HEK293 (cell line): Measurements from ENCODE around the genes ASGR2, DVL2 and SPEM2.

GRCh38 chr17:6700209-6700797 is 12.9 kb downstream of the SLC13A5 start:
- PRO-cap: no peak
- RRBS, 2 experiments: no CpG with 5 or more reads among the region's 11 CpGs

DNA sequence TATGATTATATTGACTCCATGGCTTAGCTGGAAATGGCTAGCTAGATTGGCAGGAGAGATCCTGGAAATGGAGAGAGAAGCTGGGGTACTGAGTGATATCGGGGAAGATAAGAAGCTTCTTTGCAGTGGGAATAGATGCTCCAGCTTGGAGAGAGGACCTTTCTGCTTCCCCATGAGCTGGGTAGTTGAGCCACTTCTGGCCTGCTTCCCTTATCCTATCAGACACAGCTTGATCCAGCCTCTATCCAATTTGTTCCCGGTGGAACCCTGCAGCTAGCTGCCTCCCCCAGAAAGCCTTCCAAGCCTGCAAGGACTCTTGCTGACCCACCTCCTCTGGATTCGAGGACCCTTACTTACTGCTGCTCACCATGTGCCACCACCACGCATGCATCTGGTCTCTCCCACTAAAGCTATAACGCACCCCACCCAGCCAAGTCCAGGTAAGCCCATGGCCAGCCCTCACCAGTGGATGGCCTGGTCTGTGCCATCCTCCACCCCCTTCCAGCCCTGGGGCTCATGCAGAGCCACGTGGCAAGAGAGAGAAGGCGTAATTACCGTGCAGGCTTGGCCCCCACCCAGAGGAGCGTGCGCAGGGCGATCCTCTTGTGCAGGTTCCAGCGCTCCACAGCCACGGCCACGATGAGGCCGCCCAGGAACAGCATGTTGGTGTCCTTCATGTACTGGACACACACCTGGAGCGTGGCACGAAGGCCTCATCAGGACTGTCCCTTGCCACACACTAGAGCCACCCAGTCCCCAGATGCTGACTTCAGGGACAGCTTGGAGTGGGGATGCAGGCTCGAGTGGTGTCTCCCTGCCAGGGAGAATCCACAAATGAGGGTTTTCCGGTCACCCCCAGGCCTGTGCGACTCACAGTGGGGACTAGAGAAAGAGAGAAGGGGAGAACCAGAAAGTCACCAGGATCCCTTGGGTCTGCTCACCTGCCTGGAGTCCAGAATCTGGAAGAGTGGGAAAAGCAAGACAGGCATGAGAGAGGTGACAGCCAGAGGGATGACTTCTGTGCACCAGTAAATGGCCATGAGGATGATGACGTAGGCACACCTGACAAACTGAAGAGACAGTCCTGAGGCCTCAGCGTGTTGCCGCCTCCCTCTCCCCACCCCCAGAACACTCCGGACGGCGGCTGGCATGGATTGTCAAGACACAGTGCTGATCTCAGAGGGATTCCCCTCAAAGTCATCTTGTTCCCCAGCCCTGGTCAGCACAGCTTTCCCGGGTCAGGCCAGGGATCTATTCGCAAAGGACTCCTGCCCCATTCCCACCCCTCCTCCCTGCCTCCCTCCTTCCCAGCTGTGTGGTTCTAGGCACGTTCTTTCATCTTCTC is 6.6 kb downstream of the SLC13A5 start:
- PRO-cap: no peak
- RRBS, 2 experiments: 68 to 86% methylated on average over 4 of the region's 29 CpGs

GRCh38 chr17:6710348-6710835 is 2.8 kb downstream of the SLC13A5 start:
- PRO-cap: no peak
- RRBS, 2 experiments: no CpG with 5 or more reads among the region's 10 CpGs

DNA sequence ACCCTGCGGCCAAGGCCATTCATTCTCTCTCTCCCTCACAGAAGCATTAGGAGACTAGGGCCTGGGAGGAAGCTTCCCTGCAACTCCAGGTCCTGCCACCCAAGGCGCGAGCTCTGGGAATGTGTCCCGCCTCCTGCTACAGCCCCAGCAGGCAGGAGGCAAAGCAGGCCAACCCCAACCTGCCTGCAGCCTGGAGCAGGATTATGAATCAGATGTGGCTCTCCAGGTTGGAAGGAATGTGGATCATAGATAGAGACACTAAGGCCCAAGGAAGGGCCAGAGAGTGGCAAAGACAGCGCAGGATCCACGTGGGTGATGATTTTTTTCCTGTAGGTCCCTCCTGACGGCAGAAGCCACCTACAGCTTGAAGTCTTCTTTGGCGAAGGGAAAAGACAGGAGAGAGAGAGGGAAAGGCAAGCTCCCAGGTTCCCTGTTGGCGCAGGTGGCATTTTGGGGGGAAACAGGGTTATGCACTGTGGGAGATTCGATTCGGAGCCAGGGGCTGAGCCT is 694 bp downstream of the SLC13A5 start:
- PRO-cap: no peak
- RRBS, 2 experiments: no CpG with 5 or more reads among the region's 11 CpGs

- PRO-cap: no peak
- RRBS, 2 experiments: no CpG with 5 or more reads among the region's 4 CpGs
Observed at GRCh38 chr17:6842286-6842861, 10.8 kb upstream of the TEKT1 start.

GRCh38 chr17:6940314-6940828 is 55.5 kb upstream of the ALOX12 start:
- PRO-cap: no peak
- RRBS, 2 experiments: no CpG with 5 or more reads among the region's 6 CpGs

GRCh38 chr17:6996553-6997109 is 782 bp downstream of the ALOX12 start:
- PRO-cap: no peak
- RRBS, 2 experiments: 95% methylated on average over 9 of the region's 44 CpGs

DNA sequence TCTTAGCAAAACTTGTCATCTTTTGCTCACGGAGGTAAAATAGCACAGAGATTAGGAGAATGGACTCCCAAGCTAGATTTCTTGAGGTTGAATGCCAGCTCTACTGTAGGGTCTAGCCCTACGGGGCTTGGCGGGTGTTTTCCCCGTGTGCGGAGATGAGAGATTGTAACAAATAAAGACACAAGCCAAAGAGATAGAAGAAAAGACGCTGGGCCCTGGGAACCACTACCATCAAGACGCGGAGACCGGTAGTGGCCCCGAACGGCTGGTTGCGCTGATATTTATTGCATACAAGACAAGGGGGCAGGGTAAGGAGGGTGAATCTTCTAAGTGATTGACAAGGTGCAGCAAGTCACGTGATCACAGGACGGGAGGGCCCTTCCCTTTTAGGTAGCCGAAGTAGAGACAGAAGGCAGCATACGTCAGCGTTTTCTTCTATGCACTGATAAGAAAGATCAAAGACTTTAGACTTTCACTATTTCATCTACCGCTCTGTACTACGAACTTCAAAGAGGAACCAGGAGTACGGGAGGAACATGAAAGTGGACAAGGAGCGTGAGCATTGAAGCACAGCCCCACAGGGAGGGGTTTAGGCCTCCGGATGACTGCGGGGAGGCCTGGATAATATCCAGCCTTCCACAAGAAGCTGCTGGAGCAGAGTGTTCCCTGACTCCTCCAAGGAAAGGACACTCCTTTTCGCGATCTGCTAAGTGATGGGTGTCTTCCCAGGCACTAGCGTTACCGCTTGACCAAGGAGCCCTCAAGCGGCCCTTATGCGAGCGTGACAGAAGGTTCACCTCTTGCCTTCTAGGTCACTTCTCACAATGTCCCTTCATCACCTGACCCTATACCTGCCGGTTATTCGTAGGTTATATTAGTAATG is 3.0 kb upstream of the SLC16A11 start:
- PRO-cap: no peak
- RRBS, 2 experiments: no CpG with 5 or more reads among the region's 32 CpGs

- PRO-cap: no peak
- RRBS, 2 experiments: no CpG with 5 or more reads among the region's 6 CpGs
Observed at GRCh38 chr17:7095548-7096115, 15.6 kb upstream of the CLEC10A start.

- PRO-cap: no peak
- RRBS, 2 experiments: no CpG with 5 or more reads among the region's 4 CpGs
Observed at GRCh38 chr17:7112710-7113188, 1.9 kb downstream of the ASGR2 start.

- PRO-cap: no peak
- RRBS, 2 experiments: no CpG with 5 or more reads among the region's 22 CpGs
Observed at GRCh38 chr17:7114493-7115524, at the start of gene ASGR2. TSS of gene ASGR2 (minus strand) at chr17:7114822.

GRCh38 chr17:7132394-7133212 is 18.0 kb upstream of the ASGR2 start:
- PRO-cap: no peak
- RRBS, 2 experiments: no CpG with 5 or more reads among the region's 8 CpGs

GRCh38 chr17:7207174-7207936 is 10.1 kb downstream of the DLG4 start:
- PRO-cap: no peak
- RRBS, 2 experiments: no CpG with 5 or more reads among the region's 22 CpGs

GRCh38 chr17:7207937-7208619 is 9.3 kb downstream of the DLG4 start:
- PRO-cap: no peak
- RRBS, 2 experiments: 71 to 87% methylated on average over 4 of the region's 26 CpGs

- PRO-cap: no peak
- RRBS, 2 experiments: no CpG with 5 or more reads among the region's 4 CpGs
Observed at GRCh38 chr17:7218122-7218517, 693 bp upstream of the DLG4 start.

DNA sequence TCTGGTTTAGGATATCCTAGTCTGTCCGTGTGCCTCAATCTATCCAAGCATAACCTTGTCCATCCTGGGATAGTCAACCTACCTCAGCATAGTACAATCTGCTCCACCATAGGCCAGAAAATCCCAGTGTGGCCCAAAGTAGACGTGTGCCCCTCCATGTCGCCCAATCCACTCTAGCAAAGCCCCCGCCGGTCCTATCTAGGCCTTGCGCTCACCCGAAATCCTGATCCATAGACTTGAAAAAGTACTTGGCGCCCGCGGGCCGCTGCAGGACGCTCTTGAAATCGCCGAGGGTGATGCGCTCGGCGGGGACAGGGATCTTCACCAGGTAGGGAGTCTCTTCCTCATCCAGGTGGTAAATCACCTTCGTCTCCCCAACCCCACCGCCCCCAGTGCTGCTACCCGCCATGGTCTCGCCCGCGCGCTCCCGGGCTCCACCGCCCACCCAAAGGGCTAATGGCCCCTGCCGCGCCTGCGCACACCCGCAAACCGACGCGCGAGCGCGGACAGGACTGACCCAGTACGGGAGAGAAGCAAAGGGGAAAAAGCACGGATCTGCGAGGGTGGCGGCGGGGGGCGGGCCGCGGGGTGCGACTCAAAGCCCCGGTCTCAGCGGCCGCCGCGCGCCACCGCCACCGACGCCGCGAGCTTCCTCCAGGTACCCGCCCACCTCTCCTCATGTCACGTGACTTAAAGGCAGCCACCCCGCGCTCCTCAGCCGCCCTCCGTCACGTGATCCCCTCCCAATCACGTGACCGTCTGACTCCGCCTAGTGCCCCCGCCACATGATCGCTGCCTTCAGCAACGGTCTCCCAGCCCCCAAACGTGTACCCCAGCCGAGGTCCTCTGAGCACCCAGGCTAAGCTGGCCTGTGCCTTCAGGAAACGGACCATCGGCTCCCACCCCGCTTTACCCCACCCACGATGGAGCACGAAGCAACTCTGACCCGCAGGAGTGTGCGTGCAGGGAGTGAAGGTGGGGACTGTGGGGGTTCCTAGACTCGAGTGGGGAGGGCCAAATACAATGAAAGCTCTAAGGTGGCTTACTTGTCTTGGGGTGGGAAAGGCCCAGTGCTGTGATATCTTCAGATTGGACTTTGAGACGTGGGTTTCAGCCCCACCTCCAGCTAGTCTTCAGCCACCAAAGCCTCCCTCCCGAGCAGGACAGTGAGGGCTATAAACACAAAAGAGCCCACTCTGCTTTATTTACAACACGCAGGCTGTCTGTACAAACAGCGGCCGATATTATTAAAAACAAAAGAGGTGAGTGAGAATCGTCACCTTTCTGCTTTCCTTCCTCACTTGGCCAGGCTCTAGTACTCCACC is at the start of gene DVL2:
TSS of gene DVL2 (minus strand) at position 664 of the 1,325 bp plus-strand sequence.
- PRO-cap: bidirectional peak, plus-strand start at position 822 of the sequence, minus-strand start at position 664 of the sequence
- RRBS, 2 experiments: no CpG with 5 or more reads among the region's 85 CpGs

DNA sequence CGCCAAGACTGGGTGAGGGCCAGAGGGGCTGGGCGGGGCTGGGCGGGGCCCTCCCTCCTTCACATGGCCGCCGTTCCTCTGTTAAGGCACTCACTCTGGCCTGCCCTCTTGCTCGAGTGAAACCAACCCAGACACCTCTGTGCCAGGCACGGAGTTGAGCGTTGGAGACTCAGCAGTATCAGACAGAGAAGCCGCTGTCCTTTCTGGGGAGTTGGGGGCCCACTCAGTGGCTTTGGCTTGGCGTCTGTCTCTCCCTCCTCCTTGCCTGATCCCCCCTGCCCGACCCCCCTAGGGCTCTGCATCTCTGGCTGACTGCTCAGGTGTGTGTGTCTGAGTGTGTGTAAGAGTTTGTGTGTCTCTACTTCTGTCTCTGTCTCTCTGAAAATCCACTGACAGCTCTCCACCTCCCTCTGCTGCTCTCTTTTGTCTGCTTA is 4.0 kb upstream of the SPEM1 start:
- PRO-cap: no peak
- RRBS, 2 experiments: no CpG with 5 or more reads among the region's 11 CpGs

DNA sequence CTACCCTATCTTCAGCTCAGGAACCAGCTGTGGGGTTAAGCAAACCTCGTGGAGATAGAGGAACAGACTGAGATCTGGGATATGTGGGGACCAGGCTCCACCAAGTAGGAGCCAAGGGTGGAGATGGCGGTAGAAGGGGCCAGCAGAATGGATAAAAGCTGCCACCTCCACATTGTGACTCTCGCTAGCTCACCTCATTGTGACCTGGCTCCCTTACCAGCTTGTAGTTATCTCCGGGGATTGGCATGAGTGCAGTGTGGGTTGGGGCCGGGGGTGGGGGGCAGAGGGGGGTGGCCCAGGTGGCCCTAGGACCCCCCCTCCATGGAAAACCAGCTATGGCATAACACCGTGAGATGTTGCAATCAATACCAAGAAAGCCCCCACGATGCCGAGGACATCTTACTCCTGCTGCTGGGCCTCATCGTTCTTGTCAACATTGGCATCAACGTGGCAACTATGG is at the start of gene SPEM2:
TSS of gene SPEM2 (plus strand) at position 249 of the 460 bp plus-strand sequence.
- PRO-cap: no peak
- RRBS, 2 experiments: no CpG with 5 or more reads among the region's 10 CpGs

DNA sequence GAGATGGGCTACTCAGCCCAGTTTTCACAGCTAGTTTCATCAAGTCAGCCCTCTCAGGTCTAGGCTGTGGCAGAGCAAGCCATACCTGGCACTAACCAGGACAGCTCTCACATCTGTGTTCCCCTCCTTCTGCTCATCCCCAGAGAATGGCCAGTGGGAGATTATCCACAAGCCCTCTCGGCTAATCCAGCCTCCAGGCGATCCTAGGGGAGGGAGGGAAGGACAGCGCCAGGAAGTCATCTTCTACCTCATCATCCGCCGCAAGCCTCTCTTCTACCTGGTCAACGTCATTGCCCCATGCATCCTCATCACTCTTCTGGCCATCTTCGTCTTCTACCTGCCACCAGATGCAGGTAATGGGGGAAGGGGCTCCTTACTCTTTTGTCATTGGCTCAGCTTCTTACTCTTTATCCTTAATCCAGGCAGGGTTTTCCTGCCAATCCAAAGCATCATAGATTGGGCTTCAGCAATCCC is 3.6 kb downstream of the CHRNB1 start:
- PRO-cap: no peak
- RRBS, 2 experiments: no CpG with 5 or more reads among the region's 7 CpGs

DNA sequence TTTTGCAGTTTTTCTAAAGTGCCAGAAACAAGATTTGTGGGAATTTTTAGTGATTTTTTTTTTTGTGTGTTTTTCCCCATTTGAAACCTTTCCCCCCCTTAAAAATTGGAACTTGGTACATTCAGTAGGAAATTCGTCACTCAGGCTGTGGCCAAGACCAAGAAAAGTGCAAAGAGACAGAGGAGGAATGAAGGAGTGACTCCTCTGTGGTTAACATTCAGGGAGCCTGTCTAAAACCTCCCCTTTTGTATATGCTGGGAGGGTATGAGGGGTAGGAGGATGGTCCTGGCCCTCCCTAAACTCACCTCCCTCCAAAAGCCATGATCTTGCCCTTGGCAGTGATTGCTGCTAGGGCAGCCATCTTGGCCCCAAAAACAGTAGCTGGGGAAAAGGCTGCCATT is 15.2 kb downstream of the CHRNB1 start:
- PRO-cap: no peak
- RRBS, 2 experiments: no CpG with 5 or more reads among the region's 1 CpG